Measurements from ENCODE around the genes UBTD1, HOGA1 and GOLGA7B.

DNA sequence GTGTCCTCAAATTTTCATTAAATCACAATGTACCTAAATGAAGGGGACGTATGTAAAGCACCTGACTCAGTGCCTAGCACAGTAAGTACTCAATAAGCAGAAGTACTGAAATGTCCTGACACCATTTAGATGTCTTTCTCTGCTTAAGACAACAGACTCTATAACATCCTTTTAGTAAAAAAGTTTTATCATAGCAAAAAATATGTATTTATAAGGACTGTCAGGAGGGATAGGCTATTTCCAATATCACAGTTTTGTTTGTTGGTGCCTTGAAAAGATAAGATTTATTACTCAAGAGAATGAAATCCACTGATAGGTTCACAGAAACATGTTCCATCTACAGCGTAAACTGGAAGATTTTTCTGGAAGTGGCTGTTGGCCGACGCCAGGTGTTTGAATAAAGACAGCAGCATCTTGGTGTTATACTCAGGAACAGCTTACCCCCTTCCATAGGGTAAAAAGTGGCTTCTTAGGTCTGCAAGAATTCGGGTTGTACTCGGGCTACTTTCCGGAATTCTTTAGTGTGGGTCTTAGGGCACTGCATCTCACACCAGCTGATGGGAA lies 9.7 kb downstream of the EXOSC1 start:
- CAGE, long polyA plus RNA: no peak
- RRBS: no CpG with 5 or more reads among the region's 7 CpGs

DNA sequence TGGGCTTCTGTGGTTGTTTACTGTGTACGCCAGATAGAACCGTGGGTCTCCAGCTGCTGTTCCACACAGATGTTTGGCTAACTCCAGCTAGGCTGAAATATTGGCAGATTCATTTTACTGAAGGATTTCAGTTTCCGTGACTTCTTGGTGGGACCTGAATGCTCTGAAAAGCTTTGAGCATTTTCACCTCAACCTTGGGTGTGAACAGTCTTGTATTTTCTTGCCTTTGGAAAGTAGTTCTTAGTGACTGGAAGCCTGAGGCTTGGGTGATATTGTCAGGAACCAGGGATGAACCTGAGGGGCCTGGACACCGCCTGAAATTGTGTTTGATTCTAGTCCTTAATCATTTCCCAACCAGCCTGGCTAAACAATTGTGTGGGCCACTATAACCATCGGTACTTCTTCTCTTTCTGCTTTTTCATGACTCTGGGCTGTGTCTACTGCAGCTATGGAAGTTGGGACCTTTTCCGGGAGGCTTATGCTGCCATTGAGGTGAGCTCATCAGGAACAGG lies 7.3 kb downstream of the ZDHHC16 start:
- CAGE, long polyA plus RNA: no peak
- RRBS: no CpG with 5 or more reads among the region's 6 CpGs

DNA sequence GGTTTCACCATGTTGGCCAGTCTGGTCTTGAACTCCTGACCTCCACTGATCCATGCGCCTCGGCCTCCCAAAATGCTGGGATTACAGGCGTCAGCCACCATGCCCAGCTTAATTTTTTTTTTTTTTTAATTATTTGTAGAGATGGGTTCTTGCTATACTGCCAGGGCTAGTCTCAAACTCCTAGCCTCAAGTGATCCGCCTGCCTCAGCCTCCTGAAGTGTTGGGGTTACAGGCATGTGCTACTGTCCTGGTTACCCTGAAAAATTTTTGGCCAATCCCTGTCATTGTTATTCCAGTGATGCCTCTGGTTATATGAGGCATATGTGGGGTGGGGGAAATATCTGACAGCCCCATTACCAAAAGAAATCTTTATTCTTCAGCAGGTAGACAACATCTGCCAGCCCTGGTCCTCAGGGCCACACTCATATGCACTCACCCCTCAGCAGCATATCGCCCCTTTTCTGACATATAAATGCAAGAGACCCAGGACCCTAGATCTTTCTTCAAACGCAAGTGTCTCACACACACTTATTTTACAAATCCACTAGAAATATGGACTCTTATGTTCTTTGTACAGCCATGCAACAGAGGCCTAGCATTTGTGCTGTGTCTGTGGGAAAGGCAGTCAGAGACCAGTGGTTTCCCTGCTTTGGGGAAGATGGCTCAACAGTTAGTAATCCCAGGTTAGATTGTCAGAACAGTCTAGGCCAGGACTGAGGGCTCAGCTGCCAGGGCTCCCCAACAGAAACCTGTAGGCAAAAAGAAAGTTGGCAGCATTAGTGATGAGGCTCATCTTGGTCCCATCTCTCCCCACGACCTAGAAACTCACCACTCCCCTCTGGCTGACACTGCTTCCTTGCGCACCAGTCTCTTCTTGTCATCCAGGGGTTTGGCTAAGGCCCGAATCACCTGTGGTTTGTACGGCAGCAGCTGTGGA lies 12.3 kb downstream of the ZDHHC16 start:
- CAGE, long polyA plus RNA: no peak
- RRBS: no CpG with 5 or more reads among the region's 10 CpGs

DNA sequence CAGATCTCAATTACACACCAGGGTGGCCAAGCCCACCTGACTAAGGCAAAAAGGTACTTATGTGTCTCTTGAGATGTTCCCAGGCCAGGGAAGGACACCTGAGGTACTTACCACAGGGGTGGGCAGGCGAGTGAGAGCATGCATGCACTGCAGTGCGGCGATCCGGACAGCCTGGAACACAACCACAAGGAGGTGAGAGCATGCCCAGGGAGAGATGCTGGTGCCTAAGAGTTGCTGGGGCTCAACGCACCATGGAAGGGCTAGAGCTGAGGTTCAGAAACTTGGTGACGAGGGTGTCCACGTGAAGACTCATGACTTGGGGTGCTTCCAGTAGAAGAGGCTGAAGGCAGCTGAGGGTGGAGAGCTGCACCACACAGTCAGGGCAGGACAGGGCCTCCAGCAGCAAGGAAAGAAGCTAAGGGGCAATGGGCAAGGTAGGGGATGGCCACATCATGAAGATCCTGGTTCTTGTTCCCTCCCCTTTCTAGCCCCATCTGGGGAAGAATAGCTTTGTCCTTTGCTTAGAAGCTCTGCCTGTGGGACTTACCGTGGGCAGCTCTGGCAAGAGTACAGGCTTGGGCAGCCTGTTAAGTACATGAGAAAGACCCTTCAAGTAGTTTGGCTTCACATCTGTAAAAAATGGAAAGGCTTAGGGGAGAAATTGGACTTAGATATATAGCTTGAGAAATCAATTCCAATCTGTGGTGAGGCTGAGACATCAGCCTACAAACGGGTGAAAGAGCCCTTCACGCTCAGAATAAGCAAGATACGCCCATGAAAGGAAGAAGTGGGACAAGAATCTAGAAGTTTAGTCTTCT lies 13.3 kb downstream of the ZDHHC16 start:
- CAGE, long polyA plus RNA: no peak
- RRBS: no CpG with 5 or more reads among the region's 11 CpGs

- CAGE, long polyA plus RNA: no peak
- RRBS: no CpG with 5 or more reads among the region's 8 CpGs
These were observed 3.5 kb downstream of the MMS19 start for GRCh38 chr10:97494525-97495358.

- CAGE, long polyA plus RNA: no peak
- RRBS: no CpG with 5 or more reads among the region's 24 CpGs
These were observed 701 bp downstream of the MMS19 start for GRCh38 chr10:97497406-97498036.

DNA sequence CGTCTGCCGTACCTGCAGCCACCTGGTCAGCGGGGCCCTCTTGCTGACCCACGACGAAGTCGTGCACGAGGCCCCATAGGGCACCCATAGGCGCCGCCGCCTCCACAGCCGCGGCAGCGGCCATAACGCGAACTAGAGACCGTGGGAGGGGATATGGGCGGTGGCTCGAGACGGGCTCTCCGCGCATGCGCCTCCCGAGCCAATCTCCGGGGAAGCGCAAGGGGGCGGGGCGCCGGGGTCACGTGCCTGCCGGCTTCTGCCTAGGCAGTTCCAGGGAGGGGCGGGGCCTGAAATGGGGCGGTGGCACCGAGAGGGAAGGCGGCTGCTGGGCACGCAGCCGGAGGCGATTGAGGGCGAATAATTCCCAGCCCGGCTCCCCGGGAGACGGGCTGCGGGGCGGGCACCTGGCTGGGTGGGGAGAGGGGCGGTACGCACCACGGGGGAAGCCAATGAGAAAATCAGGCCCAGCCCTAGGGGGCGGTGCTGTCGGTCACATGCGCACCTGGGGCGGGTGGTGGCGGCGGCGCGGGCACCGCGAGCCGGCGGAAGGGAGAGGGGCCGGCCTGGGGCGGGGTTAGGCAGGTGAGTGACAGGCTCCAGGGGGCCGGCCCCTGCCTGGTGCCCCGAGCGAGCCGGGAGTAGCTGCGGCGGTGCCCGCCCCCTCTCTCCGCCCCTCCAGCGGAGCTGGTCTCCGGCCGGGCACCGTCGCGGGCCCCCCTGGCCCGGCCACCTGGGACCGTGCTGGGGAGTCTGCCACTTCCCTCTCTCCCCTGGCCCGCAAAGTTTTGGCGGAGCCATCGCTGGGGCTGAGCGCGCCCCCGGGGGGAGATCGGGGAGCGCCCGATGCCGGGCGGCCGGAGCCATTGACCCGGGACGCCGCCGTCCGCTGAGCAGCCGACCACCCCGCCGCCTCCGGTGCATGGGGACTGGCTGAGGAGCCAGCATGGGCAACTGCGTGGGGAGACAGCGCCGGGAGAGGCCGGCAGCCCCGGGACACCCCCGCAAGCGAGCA lies at the start of gene UBTD1:
UBTD1 (plus strand) TSS at position 664 of the 1,012 bp plus-strand sequence.
- CAGE, long polyA plus RNA: start-site peak on the minus strand centred at position 142 of the sequence, 27 bp wide, 294 and 222 reads in 2 replicates
- RRBS: 3% methylated on average over 35 of the region's 104 CpGs

GRCh38 chr10:97518893-97519340 lies 20.2 kb downstream of the UBTD1 start:
- CAGE, long polyA plus RNA: no peak
- RRBS: no CpG with 5 or more reads among the region's 6 CpGs

GRCh38 chr10:97578086-97578545 lies 5.5 kb downstream of the ANKRD2 start:
- CAGE, long polyA plus RNA: no peak
- RRBS: no CpG with 5 or more reads among the region's 30 CpGs

DNA sequence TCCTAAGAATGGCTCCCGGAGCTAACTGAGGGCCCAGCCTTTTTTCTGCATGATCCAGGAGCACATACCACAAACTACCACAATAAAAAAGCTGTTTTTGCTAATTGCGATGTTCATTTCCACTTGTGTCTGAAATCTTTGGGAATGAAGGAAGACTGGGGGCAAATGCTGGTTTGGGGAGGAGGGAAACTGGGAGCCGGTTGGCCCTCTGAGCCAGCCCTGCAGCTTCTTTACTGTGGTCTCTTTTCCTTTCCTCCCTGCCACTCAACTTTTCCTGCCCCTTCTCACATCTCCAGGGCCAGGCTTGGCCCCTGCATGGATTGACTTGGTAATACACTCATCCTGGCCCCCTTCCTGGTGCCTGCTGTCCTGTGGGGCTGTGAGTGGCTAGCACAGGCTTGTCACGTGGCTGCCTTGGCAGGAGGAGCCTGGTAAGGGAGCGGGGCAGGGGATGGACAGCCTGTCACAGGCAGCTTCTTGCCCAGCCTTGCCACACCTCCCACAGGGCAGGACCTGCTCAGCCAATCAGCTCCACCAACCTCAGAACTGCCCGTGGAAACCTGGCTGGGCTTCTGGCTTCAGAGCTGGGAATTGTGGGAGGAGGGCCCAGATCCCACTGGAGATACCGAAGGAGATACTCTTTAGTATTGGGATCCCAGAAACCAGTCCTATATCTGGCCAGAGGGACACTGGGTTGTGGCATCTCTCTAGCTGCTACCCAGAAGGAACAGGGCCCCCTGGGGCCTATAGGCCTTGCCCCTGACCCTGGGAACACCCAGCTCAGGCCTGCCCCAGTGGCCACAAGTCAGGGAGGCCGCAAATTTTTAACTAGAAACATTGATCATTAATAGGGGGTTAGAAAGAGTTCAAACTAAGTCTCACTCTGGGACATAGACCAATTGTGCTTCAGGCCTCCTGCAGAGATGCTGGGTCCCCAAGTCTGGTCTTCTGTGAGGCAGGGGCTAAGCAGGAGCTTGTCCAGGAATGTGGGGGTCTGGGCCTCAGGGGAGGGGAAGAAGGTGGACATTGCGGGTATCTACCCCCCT lies at the start of gene HOGA1:
HOGA1 (plus strand) TSS at position 609 of the 1,046 bp plus-strand sequence.
- CAGE, long polyA plus RNA: start-site peak on the plus strand centred at position 566 of the sequence, 58 bp wide, 12 and 7 reads in 2 replicates
- RRBS: no CpG with 5 or more reads among the region's 9 CpGs

DNA sequence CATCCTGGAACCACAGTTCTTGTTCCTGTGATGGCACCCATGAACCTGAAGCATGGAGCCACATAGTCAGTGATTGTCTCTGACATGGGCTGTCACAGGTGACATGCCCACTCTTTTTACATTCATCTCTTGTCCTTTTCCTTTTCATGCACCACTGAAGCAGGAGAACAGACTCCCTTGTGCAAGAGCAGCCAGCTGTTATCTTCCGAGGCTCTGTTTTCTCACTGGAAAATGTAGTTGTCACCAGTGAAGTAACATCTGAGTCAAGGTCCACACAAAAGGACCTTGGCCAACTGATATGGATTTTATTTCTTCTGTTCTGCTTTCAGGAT lies 22.8 kb downstream of the AVPI1 start:
- CAGE, long polyA plus RNA: no peak
- RRBS: no CpG with 5 or more reads among the region's 1 CpG

DNA sequence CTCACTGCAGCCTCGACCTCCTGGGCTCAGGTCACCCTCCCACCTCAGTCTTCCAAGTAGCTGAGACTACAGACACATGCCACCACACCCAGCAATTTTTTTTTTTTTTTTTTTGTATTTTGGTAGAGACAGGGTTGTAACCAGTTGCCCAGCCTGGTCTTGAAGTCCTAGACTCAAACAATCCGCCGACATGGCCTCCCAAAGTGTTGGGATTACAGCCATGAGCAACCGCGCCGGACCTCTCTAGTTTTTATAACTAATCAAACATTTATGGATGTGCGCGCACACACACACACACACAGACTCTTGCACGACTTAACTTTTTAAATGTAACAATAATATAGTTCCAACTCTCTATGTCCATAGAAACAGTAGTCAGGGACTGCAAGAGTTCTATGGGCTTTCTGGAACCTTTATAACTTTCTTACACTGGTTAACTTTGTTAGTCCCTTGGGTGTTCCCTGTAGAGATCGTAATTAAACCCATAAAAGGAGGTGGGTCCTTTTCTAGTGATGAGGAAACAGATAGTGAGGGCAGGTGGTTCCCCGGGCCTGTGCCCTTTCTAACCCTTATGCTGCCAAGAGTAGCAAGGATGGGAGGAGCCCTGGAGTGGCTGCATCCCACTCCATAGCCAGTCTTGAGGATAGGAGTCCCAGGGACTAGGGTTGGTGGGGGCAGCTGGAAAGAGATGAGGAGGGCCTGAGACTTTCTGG lies 8.4 kb downstream of the MARVELD1 start:
- CAGE, long polyA plus RNA: no peak
- RRBS: no CpG with 5 or more reads among the region's 11 CpGs

- CAGE, long polyA plus RNA: no peak
- RRBS: no CpG with 5 or more reads among the region's 7 CpGs
These were observed 10.9 kb downstream of the MARVELD1 start for GRCh38 chr10:97724211-97725054.

GRCh38 chr10:97726543-97727283 lies 10.2 kb upstream of the ZFYVE27 start:
- CAGE, long polyA plus RNA: no peak
- RRBS: no CpG with 5 or more reads among the region's 10 CpGs

GRCh38 chr10:97742632-97743869 lies 6.1 kb downstream of the ZFYVE27 start:
- CAGE, long polyA plus RNA: no peak
- RRBS: no CpG with 5 or more reads among the region's 14 CpGs

- CAGE, long polyA plus RNA: no peak
- RRBS: 4% methylated on average over 55 of the region's 99 CpGs
These were observed at the start of gene GOLGA7B for GRCh38 chr10:97849431-97850498. Gene GOLGA7B (plus strand): TSS chr10:97849843.

GRCh38 chr10:97889505-97889921 lies 39.9 kb downstream of the GOLGA7B start:
- CAGE, long polyA plus RNA: no peak
- RRBS: no CpG with 5 or more reads among the region's 15 CpGs

DNA sequence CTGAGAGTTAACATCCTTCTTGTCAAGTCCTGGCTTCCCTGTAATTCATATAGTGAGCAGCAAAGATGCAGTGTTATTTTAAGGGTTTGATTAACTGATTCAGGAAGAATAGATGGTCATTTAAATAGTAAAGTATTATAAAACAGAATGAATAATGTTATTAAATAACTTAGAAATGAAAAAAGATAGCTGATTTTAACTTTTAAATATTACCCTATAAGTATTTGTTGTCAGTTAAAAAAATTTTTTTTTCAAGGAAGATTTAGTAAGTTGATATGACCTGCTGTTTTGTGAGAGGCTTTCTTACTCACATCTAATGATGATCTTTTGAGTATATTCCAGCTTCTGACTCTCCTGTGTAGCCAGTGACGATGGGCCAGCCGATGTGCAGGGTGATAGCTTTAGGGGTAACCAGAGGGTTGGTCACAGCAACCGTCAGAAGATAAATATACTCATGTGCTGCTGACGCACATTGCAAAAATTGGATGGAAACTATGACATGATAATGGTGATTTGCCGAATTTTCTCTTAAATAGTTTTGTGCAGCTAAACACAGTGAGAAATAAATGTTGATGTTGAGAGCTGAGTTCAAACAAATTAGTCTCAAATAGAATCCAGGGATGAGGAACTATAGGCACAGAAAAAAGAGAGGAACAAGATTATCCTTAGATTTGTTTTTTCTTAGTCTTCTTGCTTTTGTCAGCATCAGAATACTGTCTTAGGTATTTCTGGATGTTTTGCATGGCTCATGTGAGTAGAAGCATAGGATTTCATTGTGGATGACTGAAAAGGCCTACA lies 29.4 kb downstream of the R3HCC1L start:
- CAGE, long polyA plus RNA: no peak
- RRBS: no CpG with 5 or more reads among the region's 5 CpGs

DNA sequence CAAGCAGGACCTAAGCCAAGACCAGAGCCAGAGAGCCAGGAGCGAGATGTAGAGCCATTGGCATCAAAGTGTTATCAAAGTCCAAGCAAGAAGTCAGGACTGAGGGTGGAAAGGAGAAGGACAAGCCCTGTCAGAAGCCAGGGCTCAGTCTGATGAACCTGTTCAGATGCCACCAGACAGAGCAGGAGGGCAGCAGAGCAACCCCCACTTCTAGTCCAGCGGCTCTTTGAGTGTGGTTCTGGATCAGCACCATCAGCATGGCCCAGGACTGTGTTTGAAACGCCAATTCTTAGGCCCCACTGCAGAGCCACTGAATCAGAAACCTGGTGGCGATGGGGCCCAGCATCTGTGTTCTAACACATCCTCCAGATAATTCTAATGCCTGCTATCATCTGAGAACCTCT lies 6.9 kb upstream of the LOXL4 start:
- CAGE, long polyA plus RNA: no peak
- RRBS: no CpG with 5 or more reads among the region's 4 CpGs

DNA sequence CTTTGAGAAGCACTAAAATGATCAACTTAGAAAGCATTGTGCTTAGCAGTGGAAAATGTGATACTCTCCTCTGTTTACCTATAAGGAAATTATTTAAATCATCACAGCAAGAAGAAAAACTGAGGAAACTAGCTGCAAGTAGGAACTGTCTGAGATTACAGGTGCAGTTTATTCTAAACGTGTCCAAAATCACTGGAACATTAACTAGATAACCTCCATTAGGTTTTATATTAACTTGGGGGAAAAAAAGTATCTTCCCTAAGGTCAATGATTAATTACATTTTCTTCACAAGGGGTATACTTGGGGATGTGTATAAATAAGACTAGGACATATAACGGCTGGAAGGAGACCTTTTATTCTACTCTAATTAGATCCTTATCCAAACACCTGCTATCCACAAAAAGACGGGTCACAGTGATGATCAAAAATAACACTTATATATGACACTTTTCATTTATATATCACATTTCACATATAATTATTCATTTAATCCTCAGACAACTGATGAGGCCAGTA lies 3.7 kb downstream of the GOT1 start:
- CAGE, long polyA plus RNA: no peak
- RRBS: no CpG with 5 or more reads among the region's 3 CpGs